Jejunum (tissue), 1 donor: ENCODE measurements around the genes ITGA8, MRC1 and ARL5B.

- PRO-cap: unidirectional peak, minus-strand start at chr10:15605785
Measured at GRCh38 chr10:15605537-15606283, 114.0 kb downstream of the ITGA8 start.

DNA sequence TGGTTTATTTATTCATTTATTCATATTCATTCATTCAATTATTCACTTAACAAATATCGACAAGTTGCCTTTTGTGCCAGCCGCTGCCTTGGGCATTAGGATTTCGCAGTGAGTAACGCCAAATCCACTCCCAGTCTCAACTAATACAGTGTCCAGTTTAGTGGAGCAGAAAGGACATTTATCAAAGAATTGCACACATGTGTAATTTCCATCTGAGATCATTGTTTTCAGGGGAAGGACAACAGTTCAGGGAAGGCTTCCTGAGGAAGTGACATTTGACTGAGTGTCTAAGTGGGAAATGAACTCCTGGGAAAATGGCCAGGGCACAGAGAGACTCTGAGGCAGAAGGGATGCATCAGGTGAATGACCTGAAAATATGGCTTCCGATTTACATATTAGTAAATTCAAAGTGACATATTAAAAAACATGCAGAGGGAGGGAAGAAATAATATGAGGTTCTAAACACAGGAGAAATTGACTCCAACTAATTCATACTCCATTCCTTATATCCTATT lies 89.4 kb downstream of the ITGA8 start:
- PRO-cap: no peak

- PRO-cap: no peak
Measured at GRCh38 chr10:15719572-15720519, at the start of gene ITGA8. Gene ITGA8 (minus strand): TSS chr10:15719922.

- PRO-cap: no peak
Measured at GRCh38 chr10:16818102-16818424, 839 bp upstream of the RSU1 start.

GRCh38 chr10:16965977-16966688 lies 148.9 kb upstream of the RSU1 start:
- PRO-cap: no peak

- PRO-cap: no peak
Measured at GRCh38 chr10:17025495-17026563, 103.8 kb downstream of the CUBN start.

GRCh38 chr10:17031604-17032223 lies 97.9 kb downstream of the CUBN start:
- PRO-cap: no peak

GRCh38 chr10:17212698-17213348 lies 11.4 kb upstream of the TRDMT1 start:
- PRO-cap: no peak

GRCh38 chr10:17239959-17240526 lies 12.0 kb downstream of the VIM start:
- PRO-cap: no peak

GRCh38 chr10:17667476-17668181 lies 23.7 kb downstream of the STAM start:
- PRO-cap: no peak

GRCh38 chr10:17735036-17735592 lies 16.9 kb upstream of the TMEM236 start:
- PRO-cap: no peak

DNA sequence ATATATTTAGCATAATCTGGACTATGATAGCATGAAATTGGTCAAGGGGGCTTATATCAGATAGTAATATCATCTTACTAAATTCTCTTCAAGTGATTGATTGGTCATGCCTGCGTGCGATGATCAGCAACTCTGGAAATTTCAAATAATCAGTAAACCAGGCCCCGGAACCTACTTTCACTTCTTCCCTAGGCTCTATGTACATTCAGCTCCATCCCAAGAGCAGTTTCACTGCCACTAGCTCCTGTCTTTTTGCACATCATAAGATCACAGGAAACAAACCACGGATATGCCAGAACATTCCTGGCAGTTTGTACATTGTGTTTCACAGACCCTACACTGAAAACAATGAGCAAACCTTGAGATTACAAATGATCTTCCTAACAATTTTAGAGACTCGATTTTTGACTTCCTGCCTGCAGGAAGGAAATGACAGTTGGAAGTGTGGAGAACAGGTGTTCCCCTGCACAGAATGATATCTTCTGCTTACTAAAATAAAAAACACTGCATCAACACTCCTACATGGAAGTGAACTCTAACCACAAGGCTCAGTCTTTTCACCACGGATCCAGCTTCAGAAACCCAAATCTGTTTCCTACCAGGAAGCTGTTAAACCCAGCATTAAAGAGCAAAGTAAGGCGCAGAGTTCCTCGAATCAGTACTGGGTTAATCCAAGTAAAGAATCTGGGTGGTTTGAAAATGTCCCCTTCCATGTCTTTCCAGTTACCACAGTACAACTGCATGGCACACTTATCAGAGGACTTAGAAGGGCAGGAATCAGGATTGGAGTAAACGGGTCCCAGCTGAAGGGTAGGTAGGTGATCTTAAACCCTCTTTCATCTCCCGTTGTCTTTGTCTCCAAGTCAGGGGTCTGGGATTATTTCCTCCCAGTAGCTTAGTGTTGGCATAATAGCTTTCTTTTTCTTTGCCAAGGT lies 7.5 kb upstream of the TMEM236 start:
- PRO-cap: no peak

GRCh38 chr10:17808877-17809871 lies at the start of gene MRC1:
Gene MRC1 (plus strand): TSS chr10:17809348.
- PRO-cap: unidirectional peak, minus-strand start at chr10:17809064

GRCh38 chr10:18240546-18241068 lies 100.4 kb downstream of the CACNB2 start:
- PRO-cap: no peak

GRCh38 chr10:18352118-18352585 lies 211.9 kb downstream of the CACNB2 start:
- PRO-cap: no peak

- PRO-cap: no peak
Measured at GRCh38 chr10:18463768-18464296, 187.6 kb downstream of the NSUN6 start.

- PRO-cap: no peak
Measured at GRCh38 chr10:18473332-18473780, 178.0 kb downstream of the NSUN6 start.

DNA sequence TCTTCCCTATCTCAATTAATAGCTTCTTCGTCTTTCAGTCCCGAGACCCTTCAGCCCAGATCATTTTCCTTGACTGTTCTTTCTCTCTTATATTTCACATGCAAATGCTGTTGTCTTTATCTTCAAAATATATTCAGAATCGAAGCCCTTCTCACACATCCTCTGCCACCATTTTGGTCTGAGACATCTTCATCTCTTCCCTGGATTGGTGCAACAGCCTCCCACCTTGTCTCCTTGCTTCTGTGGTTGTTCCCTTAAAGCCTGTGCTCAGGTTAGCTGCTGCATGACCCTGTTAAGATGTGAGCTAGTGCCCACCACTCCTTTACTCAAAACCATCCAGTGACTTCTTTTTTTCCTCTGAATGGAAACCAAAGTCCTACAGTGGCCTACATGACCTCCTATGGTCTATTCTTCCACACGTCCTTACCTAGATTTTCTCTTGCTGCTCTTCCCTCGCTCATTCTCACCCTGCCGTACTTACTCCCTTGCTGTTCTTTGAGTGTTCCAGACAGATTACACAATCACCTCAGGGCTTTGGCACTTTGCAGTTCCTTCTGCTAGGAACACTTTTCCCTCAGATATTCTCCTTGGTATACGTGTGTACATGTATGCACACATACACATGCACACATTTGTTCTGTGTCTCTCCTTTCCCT lies 131.0 kb downstream of the NSUN6 start:
- PRO-cap: no peak

DNA sequence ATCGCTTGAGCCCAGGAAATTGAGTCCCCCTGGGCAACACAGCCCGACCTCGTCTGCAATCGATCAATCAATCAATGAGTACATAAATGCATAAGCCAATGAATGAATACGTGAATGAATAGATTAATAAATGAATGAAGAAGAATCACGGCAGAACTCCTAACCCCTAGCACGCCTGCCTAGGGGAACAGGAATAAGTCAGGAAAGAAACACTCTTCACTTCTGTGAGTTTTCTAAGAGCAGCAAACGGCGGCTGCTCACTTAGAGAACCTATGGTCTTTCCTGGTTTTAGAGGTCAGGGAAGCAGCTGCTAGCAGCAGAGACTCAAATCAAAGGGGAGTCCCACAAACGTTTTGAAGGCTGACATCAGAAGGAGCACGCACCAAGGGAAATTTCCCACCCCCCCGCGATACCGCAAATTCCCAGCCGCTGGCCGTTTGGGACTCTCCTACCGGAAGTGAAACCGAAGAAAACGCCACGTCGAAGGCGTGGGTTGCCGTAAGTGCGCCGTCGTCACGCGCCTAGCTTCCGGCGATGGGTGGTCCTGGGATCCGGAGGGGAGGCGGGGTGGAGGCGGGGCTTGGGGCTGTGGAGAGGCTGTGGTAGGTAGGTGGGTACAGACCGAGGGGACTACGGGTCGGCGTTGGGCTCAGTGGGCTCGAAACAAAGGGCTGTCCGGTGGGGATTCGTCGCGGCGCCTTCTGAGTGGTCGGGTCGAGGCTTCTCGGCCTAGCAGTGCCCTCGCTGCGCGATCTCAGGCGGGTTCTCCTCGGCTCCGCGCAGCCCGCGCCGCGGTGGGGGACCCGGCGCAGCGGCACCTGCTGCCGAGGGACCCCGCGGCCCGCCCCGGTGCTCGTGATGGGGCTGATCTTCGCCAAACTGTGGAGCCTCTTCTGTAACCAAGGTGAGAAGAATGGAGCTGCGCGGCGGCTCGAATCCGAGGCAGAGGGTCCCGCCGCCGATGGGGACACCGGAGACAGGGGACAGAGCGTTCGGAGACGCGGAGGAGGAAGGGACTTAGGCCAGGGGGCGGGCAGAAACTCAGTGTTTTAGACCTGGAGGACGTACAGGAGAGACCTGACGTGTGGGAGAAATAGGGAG lies at the start of gene ARL5B:
Gene ARL5B, plus strand, starts transcription at position 652 of the 1,101 bp plus-strand sequence.
- PRO-cap: bidirectional peak, plus-strand start at position 629 of the sequence, minus-strand start at position 411 of the sequence; bidirectional peak, plus-strand start at position 986 of the sequence, minus-strand start at position 1,019 of the sequence

DNA sequence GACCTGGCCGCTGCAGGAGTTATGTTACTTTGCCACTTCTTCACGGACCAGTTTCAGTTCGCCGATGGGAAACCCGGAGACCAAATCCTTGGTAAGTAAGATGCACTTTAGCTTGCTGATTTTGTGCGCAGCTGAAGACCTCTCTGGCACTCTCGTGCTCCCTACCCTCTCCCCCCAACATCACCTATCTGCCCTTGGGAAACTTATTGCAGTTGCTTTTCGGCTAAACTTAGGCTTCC lies 788 bp downstream of the PLXDC2 start:
- PRO-cap: no peak